ENCODE measurements around a stretch of chr12.

- PRO-cap, result no peak
These were observed 23.2 kb downstream of the PPP1CC start for GRCh38 chr12:110719380-110719945.

- PRO-cap, result no peak
These were observed 39.4 kb upstream of the PPP1CC start for GRCh38 chr12:110782154-110782430.

DNA sequence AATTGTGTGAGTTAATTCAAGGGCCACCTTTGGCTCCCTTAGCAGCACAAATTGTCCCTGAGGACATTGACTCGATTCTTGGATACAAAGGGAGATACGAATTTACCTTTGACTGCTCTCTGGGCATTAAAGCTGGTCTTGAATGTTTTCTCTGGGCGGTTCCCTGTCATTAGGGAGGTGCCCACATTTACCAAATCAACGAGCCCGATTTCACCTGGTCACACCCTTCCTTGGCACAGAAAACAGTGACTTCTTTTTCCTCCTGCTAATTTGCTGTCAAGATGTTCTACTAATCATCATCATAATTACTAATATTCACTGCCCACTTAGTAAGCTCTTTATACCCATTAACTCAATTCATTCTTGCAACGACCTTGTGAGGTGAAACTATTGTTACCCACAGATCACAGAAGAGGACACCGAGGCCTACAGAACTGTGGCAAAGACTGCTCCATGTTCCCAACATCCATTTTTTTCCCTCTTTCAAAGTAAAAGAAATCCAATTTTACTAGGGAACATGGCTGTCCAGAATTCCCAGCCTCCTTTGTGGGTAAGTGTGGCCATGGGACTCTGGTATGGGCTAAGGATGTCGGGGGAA lies 27.0 kb upstream of the CCDC63 start:
- PRO-cap, result no peak

GRCh38 chr12:110862121-110862846 lies 15.5 kb downstream of the CCDC63 start:
- PRO-cap, result no peak

DNA sequence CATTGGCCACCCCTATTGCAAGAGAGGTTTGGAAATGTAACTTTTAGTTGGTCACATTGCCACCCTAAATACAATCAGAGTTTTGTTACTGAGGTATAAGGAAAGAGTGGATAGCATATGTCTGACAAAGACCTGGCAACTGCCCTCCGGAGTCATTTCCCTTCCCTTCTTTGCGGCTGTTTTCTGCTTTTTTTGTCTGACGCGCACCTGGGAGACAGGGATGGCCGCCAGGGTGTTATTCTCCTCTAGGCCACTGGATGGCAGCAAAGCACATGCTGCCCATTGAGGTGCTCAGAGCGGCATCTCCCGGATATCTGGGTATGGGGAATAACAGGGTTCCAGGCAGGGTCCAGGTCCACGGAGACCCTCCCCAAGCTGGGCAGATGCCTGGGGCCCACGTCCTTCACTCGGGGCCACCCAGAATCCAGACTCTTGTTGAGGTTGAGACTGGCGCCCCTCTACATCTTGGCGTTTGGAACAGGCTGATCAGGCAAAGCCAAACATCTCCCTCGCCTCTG lies 26.0 kb downstream of the MYL2 start:
- PRO-cap, result no peak

- PRO-cap, result no peak
These were observed 7.1 kb downstream of the MYL2 start for GRCh38 chr12:110913160-110913800.

GRCh38 chr12:111183725-111184068 lies 149.7 kb downstream of the CUX2 start:
- PRO-cap, result no peak

GRCh38 chr12:111412158-111412566 lies 6.4 kb downstream of the SH2B3 start:
- PRO-cap, result no peak

DNA sequence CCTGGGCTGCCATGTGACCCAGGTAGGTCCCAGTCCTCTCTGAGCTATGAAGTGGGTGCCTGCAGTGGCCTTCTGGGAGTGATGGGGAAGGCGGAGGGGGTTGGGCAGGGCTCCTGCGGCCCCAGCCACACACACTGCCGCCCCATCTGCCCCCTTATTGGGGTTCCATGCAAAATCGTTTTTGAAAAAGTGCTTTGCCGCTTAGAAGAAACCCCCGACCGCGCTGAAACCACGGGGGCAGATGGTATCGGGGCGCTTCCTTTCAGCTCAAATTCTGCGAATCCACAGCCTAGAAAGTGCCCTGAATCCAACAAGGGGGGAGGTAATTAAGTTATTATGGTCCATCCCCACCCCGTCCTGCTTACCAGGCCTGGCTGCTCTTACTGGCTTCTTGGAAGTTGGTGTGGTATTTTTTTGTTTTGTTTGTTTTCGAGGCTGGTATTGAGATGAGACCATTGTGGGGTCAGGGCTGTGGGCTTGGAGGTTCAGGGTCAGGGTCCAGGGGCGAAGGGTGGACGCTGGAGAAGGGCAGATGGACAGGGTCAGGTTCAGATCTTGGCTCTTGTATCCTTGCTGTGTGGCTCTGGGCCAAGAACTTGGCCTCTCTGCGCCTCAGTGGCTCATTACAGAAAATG lies 24.5 kb downstream of the SH2B3 start:
- PRO-cap, result no peak

- PRO-cap, result no peak
These were observed 32.8 kb downstream of the SH2B3 start for GRCh38 chr12:111438347-111439155.

DNA sequence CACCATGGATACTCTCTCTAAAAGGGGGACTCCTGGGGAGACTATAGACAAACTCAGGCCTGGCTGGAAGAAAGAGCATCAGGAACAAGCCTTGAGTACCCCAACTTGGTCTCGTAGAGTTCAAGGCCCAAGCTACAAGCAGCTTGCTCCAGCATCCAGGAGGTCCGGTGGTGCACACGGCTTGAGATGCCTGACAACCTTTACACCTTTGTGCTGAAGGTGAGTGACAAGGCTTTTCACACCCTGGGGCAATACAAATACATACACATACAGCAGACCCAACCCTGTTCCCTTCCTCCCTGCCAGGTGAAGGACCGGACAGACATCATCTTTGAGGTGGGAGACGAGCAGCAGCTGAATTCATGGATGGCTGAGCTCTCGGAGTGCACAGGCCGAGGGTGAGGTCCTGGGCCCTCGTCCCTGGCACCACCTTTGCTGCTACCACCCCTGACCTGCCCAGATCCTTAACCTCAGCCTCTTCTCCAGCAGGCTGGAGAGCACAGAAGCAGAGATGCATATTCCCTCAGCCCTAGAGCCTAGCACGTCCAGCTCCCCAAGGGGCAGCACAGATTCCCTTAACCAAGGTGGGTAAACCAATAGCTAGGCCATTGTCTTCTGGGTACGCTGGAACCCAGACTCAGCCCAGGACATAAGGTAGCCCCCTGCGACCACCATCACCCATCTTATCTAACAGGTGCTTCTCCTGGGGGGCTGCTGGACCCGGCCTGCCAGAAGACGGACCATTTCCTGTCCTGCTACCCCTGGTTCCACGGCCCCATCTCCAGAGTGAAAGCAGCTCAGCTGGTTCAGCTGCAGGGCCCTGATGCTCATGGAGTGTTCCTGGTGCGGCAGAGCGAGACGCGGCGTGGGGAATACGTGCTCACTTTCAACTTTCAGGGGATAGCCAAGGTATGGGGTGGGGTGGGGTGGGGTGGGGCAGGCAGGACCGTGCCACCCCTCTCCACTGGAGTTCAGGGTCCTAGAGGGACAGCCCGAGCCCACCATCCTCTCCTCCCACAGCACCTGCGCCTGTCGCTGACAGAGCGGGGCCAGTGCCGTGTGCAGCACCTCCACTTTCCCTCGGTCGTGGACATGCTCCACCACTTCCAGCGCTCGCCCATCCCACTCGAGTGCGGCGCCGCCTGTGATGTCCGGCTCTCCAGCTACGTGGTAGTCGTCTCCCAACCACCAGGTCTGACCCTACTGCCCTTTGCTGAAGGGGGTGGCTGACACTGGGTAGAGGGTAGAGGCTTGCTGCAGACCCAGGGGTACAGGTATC lies 41.4 kb downstream of the SH2B3 start:
- PRO-cap, result no peak

- PRO-cap, result no peak
These were observed 46.0 kb downstream of the SH2B3 start for GRCh38 chr12:111451515-111452409.

GRCh38 chr12:111454553-111455065 lies 48.9 kb downstream of the SH2B3 start:
- PRO-cap, result no peak

- PRO-cap, result no peak
These were observed 89.9 kb downstream of the ATXN2 start for GRCh38 chr12:111509088-111509748.

GRCh38 chr12:111510183-111510724 lies 88.9 kb downstream of the ATXN2 start:
- PRO-cap, result no peak

GRCh38 chr12:111512923-111513965 lies 85.9 kb downstream of the ATXN2 start:
- PRO-cap, result no peak

DNA sequence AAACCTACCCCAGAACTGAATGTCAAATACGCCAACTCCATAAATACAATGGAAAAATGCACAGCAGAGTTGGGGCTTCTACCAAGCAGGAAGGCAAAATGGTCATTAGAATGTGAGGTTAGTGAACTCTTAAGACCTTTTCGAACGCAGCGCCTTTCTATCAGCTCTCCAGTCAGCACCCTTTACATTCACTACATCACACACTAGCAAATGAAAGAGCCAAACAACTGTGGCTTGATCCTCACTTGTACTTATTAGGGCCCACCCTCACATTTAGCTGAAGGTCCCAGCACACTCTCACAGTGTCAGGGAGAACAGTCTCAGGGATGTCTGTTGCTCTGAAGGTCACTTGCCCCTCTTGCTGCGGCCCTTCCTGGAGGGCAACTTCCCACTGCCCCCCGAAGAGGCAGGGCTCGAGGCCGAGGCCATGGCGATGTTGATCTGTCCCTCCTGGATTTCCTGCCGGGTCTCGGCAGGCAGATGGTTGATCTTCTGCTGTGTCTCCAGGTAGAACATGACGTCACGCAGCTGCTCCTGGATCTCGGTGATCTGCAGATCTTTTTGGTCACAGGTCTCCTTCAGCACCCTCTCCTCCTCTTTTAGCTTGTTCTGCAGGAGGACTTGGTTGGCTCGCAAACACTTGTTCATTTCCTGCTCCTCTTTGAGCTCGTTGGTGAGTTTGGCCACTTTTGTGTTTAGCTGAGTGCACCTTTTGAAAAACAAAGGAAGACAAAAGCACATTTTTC lies 41.7 kb downstream of the BRAP start:
- PRO-cap, result no peak

DNA sequence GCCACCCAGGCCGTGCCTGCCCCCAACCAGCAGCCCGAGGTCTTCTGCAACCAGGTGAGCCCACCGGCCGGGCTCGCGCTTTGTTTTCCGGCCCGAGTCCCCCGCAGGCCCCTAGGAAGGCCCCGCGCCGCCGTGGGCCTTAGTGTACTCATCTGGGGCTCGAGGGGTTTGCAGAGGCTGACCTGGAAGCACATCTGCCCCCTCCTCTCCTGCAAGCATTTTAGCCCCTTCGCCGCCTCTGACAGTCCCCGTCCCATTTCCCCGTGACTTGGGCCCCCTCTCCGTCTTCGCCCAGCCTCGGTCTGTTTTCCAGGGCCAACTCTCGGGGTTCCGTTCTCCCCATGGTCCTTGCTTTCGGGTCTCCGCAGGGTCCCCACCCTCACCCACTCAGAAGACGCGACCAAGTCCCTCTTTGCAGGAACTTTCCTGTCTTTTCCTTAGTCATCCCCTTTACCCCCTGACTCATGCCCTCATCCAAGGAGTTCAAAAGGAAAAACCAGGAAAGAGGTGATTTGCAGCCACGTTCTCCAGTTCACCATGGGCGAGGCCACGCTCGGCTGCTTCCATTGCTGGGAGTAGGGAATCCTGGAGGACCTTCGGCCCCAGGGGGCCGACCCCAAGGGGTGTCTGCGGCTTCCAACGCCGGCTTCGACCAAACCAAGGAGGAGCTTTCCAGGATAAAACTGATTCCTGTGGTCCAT lies 460 bp downstream of the ALDH2 start:
- PRO-cap, result unidirectional peak, plus-strand start at position 530 of the sequence

DNA sequence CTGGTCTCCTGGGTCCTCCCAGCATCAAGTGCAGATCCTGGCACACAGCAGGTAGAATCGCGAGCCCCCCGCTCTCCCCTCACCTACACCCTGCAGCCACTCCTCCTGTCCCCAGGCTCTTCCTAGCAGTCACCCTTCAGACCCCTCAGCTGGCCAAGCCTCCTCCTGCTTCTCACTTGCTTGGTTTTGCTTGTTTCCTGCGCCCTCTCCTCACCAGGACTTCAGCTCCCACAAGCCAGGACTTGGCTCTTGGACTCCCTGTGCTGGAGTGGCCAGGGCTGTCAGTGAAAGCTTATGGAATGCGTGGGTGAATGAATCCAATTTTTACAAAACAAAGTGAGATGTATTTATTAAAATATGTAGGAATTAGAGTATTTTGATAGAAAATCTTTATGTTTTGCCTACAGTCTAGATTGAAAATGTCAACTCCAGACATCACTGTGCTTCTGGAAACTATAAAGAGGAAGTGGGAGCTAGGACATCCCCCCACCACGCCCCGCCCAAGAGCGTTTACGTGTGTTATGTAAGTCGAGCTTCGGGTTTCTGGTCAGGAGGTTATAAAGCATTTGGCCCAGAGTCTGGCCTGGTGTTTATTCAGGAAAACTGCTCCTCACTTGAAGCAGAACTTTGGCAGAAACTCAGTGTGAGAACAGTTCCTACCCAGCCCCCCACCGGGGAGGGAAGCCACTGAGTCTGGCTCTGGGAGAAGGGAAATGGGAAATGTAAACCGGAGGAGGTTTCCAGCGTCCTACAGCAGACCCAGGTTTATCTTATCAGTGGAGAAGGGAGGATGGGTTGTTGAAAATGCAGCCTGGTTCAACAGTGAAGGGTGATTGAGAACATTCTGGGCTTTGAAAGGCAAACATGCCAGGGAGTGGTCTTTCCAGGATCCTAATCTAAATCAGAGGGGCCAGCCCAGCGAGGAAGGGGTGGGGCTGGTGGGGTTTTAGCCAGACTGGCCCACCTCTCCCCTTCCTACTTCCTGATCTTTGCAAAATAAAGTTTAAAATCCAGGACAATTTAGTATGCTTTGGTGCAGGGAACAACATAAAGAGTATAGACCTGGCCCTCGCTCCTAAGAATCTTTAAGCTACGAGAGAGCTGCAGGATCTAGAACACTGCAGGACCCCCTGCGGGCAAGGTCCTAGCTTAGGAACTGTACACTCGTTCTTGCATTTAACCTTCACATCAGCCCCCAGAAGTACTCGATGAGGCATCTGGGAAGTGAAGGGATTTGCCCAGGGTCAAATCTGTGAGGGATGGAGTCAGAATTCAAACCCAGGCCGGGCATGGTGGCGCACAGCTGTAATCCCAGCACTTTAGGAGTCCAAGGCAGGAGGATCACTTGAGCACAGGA lies 8.9 kb downstream of the ALDH2 start:
- PRO-cap, result bidirectional peak, plus-strand start at position 587 of the sequence, minus-strand start at position 270 of the sequence

DNA sequence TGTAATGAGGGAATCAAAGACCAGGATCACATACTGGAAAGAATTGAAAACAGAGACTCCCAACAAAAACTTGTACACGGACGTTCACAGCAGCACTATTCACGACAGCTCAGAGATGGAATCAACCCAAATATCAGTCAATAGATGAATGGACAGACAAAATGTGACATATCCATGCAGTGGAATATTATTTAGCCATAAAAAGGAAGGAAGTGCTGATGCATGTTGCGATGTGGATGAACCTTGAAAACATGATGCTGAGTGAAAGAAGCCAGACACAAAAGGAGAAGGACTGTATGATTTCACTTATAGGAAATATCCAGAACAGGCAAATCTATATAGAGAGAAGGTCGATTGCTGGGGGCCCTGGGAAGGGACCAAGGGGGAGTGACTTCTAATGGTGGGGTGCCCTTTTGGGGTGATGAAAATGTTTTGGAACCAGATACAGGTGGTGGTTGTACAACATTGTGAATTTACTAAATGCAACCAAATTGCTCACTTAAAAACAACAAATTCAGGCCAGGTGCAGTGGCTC lies 28.5 kb upstream of the MAPKAPK5 start:
- PRO-cap, result no peak